HT1080 (cell line): ENCODE data around the genes SLC17A2 and H2AC4.

DNA sequence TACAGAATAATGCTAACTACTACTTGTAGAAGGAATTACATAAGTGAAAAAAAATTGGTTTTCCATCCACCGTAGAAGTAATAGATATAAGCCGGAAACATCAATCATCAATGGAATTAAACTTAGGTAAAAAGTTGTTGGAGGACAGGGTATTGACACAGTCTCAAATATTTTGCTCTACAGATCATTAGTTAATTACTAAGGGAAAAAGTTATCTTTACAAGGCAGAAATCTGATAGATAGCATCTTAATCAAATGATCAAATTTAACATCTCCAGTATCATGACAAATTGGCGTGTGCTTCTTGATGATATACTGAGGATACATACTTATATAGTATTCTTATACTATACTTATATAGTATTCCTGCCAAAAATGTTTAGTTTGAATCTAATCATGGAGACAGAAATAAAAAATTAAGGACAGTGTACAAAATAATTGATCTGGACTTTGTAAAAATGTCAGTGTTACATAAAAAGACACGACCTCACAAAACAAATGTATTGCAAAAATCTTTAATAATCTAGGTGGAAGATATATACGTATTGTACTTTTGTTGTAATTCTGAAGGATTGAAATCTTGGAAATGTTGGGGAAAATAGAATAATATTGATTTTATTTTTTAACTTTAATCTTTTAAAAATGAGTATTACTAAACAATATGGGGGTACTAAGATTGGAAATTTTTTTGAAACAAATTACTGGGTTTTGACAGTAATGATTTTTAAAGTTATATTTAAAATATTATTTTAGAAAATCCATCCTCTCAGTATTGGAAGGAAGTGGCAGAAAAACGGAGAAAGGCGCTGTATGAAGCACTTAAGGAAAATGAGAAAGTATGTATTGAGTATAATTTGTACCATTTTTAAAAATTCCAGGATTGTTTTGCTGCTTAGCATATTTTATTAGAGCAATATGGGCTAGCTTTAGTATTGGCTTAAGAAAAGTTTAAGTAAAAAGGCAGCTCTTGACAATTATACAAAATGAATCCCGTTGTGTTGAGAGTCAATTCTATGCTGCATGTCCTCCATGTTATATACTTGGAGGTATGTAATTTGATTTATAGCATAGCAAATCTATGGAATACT is 8.9 kb downstream of the GMNN start:
RAMPAGE:
- cytosol, long total RNA: no peak
- long total RNA: no peak
- nucleus, long total RNA: no peak

DNA sequence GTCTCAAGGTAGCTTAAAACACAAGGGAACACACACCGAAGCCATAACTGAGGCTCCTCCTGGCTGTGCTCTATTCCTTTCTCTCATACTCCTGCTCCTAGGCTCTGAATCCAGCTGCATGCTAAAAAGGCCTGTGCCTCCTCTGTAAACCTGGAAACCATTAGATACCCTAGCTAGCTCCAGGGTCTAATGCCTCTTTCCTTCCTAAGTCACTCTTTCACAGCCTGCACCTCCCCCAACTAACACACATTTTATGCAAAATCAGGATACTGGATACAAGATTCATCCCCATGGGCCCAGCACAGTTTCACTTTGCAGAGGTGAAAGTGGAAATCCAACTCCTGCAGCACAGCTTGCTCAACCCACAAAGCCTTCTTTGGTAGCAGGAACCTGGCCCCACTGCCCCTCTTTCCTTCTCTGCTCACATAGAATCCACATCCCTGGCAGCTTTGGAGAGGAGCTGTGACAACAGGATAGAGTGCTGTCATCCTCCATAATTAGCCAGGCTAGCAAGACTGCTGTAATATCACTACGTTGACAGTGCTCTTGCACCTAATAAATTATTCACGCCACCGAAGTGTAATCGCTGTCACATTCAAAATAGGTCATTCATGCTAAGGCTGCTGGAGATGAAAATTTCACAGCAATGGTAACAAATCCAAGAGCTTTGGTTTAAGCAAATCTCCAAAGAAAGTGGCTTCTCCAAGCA is 16.9 kb downstream of the RIPOR2 start:
RAMPAGE:
- cytosol, long total RNA: no peak
- long total RNA: no peak
- nucleus, long total RNA: no peak

GRCh38 chr6:24936451-24937289 is 910 bp upstream of the RIPOR2 start:
RAMPAGE:
- cytosol, long total RNA: no peak
- long total RNA: no peak
- nucleus, long total RNA: no peak

DNA sequence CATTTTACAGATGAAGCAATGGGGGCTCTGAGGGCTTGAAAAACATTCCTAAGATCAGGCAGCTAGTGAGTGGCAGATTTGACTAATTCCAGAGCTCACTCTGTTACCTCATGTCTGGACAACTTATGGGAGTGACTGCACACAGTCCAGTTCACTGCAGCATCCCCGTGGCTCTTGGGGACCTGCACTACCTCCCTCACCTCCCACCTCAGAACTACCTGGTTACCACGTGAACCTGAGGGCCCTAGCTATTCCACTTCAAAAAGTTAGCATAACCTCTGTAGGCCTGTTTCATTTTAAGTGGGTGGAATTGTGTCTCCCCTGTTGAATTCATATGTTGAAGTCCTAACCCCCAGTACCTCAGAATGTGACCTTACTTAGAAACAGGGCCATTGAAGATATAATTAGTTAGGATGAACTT is 2.0 kb upstream of the RIPOR2 start:
RAMPAGE:
- cytosol, long total RNA: no peak
- long total RNA: no peak
- nucleus, long total RNA: no peak

DNA sequence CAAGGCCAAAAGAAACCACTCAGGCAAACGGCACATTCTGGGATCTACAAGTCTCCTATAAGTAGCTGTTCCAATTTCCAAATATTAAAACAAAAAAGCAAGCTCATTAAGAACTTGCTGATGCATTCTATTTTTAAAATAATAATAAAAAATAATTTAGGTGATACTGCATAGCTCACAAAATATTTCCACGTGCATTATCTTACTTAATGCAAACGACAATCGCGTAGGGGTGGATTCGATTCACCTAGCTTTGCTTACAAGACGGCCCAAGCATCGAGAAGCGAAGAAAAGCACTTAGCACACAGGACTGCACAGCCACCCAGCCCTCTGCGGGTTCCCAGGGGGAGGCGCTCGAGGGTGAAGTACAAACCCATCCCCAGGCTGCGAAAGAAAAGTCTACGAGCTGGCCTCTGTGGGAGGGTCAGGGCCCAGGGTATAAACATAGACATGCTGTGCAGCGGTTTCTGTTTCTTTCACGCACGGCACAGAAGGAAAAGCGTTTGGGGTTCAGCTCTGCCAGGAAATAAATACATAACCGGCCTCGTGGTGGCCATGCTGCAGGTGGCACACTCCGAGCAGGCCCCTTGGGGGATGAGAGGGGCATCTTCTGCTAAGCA is 91.4 kb upstream of the RIPOR2 start:
RAMPAGE:
- cytosol, long total RNA: no peak
- long total RNA: no peak
- nucleus, long total RNA: no peak

GRCh38 chr6:25035190-25035778 is 99.5 kb upstream of the RIPOR2 start:
RAMPAGE:
- cytosol, long total RNA: no peak
- long total RNA: no peak
- nucleus, long total RNA: no peak

DNA sequence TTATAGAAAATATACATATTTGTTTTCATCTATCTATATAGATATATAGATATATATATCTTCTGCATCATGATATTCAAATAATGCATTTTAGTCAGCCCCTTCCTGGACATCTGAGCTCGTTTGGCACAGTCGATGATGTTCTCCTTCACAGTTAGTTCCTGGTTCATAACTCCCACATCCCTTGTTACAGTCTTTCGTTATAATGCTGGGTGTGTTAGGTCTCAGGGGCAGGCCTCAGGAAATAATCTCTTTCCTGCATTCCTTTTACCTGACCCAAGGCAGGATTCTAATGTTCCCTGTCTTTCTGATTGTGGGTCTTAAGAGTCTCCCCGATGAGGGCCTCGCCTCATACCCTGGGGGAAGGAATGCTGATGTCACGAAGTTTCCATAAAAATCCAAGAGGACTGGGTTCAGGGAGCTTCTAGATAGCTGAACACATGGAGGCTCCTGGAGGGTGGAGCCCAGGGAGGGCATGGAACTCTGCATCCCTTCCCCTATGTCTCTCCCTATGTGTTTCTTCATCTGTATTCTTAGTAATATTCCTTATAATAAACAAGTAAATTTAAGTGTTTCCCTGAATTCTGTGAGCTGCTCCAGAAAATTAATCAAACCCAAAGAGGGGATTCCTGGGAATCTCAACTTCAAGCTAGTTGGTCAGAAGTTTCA is 103.9 kb upstream of the CARMIL1 start:
RAMPAGE:
- cytosol, long total RNA: no peak
- long total RNA: no peak
- nucleus, long total RNA: no peak

RAMPAGE:
- cytosol, long total RNA: no peak
- long total RNA: no peak
- nucleus, long total RNA: no peak
Measured at GRCh38 chr6:25178341-25178944, 100.7 kb upstream of the CARMIL1 start.

GRCh38 chr6:25279651-25280517 is 710 bp downstream of the CARMIL1 start:
RAMPAGE:
- cytosol, long total RNA: no peak
- long total RNA: no peak
- nucleus, long total RNA: no peak

GRCh38 chr6:25600072-25600731 is 51.8 kb upstream of the SCGN start:
RAMPAGE:
- cytosol, long total RNA: no peak
- long total RNA: no peak
- nucleus, long total RNA: no peak

RAMPAGE:
- cytosol, long total RNA: no peak
- long total RNA: no peak
- nucleus, long total RNA: no peak
Measured at GRCh38 chr6:25750898-25751425, 3.6 kb upstream of the SLC17A4 start.

DNA sequence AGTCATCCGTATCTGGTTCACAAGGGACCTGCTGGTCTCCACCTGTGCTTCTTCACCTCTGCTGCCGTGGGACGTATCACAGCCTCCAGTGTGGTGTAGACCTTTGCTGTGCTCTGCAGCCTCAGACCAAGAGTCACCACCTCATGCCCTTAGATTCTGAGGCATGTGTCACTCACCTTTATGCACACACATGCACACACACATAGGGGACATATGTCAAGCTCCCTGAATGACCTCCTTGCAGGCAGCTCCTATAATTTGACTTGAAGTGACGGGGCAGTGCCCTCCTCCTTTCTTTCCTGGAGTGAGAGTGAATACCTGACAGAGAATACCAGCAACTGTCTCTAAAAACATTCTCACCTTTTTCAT is 3.4 kb downstream of the SLC17A4 start:
RAMPAGE:
- cytosol, long total RNA: no peak
- long total RNA: no peak
- nucleus, long total RNA: no peak

RAMPAGE:
- cytosol, long total RNA: no peak
- long total RNA: no peak
- nucleus, long total RNA: no peak
Measured at GRCh38 chr6:25830844-25831286, 987 bp downstream of the SLC17A1 start.

RAMPAGE:
- cytosol, long total RNA: no peak
- long total RNA: no peak
- nucleus, long total RNA: no peak
Measured at GRCh38 chr6:25835404-25835970, 3.6 kb upstream of the SLC17A1 start.

GRCh38 chr6:25927565-25928458 is 2.7 kb downstream of the SLC17A2 start:
RAMPAGE:
- cytosol, long total RNA: no peak
- long total RNA: no peak
- nucleus, long total RNA: no peak

DNA sequence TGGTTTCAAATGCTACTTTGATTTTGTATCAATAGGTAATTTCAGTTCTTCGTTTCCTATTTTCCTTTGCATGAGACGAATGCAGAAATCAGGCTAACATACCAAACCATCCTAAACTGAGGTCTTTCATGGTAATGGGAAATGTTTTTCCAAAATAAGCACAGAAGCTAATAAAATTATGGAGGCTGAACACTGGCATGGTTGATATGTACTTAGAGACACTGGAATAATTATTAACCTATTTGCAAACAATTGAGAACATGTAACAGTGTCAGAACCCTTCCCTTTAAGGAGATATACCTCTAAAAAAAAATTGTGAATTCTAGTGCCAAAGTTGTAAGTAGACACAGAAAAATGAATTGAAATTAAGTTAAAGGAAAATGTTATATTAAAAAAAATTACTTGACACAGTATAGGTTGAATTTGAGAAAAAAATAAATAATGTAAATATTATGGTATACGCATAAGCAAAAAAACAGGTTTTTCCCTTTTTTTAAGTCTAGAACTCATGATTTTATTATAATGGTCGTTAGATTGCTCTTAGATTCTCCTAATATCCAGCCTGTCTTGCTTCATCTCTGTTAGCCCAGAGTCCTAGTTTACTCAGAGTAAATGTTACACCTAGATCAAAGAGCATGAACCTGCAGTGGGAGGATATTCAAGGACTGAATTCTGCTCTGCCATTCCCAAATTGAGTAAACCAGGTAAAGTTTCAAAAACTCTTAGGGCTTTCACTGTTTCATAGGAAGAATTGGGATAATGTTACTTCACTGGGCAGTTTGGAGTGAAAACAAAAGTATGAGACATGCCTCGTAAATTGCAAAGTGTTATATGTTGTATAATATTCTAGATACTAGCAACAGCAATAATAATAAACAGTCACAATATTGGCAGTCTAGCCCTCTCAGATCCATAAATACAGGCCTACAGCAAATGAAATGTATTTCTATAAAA is 1.7 kb downstream of the SLC17A2 start:
RAMPAGE:
- cytosol, long total RNA: no peak
- long total RNA: no peak
- nucleus, long total RNA: no peak

RAMPAGE:
- cytosol, long total RNA: no peak
- long total RNA: no peak
- nucleus, long total RNA: no peak
Measured at GRCh38 chr6:25929983-25931011, at the start of gene SLC17A2. TSS of gene SLC17A2 (minus strand) at chr6:25930691.

DNA sequence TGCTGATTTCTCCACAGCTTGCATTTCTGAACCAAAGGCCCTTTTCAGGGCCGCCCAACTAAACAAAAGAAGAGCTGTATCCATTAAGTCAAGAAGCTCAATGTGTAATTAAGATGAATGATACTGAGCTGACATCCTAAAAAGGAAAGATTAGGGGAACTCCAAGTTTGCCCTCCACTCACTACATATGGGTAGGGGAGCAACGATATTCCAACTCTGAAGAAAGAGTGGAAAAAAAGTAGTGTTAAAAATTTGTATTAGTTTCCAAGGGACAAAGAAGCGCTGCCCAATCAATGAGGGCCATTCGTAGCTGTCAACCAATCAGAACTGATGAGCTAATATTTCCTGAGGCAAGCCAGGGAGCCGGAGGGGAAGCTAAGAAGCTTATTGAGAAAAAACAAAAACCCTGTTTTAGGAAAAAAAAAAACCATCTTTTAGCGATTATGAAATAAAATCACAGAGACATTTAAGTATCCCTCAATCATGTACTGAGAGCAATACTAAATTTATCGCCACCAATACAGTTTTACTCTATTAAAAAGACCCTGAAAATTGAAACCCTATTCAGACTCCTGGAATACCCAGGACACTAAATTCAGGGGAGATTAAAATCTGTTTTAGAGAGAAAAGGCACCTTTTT is 665 bp downstream of the H4C1 start:
RAMPAGE:
- cytosol, long total RNA: no peak
- long total RNA: no peak
- nucleus, long total RNA: no peak

RAMPAGE:
- cytosol, long total RNA: start-site peak on the minus strand at chr6:26033580-26033618, 851 and 1,401 reads in 2 replicates
- long total RNA: start-site peak on the minus strand at chr6:26033581-26033619, 962 reads
- nucleus, long total RNA: start-site peak on the minus strand at chr6:26033581-26033618, 198 and 44 reads in 2 replicates
Measured at GRCh38 chr6:26032977-26033670, at the start of gene H2AC4. TSS of gene H2AC4 (minus strand) at chr6:26033618.

DNA sequence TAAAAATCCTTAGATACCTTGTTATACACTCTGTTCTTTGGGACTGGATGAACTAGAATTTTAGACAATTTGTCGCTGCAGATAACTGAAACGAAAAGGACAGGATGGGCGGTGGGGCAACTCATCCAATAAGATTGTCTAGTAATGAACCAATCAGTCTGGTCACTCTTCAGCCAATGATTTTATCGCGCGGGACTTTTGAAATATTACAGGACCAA is 157 bp upstream of the H3C3 start:
RAMPAGE:
- cytosol, long total RNA: no peak
- long total RNA: no peak
- nucleus, long total RNA: no peak